Foreskin keratinocyte (primary cell): ENCODE measurements around the gene TM9SF4.

GRCh38 chr20:31686172-31686648 is 36.5 kb downstream of the BCL2L1 start:
- RAMPAGE, total RNA, result no peak

DNA sequence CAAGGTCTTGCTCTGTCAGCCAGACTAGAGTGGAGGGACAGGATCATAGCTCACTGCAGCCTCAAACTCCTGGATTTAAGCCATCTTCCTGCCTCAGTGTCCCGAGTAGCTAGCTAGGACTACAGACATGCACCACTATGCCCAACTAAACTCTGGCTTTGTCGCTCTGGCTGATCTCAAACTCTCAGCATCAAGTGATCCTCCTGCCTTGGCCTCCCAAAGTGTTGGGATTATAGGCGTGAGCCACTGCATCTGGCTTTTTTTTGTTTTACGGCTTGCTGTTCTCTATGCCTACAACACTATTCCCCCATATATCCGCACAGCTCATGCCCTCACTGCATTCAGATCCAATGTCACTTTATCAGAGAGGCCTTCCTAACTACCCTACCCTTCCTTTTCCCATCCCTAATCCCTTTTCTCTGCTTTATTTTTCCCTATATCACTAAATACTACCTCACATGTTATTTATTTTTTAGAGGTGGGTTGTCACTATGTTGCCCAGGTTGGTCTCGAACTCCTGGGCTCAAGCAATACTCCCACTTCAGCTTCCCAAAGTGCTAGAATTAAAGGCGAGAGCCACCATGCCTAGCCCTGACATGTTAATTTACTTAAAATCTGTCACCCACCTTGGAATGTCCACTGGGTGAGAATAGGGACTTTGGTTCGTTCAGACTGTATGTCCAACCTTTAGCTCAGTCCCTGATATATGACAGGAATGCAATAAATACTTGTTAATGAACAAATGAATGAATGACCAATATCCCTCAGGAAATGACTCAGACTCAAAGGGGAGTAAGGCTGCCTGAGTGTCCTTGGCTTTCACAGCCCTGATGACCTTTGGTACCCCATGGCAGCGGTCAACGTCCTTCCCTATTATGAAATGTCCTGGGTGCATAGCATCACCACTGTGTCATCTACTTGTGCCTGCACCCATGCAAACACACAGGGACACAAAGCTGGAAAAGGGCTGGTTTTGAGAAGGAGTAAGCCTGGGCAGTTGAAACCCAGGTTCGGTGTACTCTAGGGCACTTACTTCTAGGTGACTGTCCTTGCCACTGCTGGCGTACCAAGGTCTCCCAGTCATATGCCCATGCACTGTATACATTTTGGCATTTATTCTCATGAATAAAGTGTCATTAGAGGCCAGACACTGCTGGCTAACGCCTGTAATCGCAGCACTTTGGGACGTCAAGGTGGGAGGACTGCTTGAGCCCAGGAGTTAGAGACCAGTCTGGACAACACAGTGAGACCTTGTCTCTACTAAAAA is 26.7 kb downstream of the BCL2L1 start:
- RAMPAGE, total RNA, result no peak

- RAMPAGE, total RNA, result no peak
Measured at GRCh38 chr20:31698615-31699684, 23.7 kb downstream of the BCL2L1 start.

- RAMPAGE, total RNA, result no peak
Measured at GRCh38 chr20:31711638-31712496, 10.8 kb downstream of the BCL2L1 start.

DNA sequence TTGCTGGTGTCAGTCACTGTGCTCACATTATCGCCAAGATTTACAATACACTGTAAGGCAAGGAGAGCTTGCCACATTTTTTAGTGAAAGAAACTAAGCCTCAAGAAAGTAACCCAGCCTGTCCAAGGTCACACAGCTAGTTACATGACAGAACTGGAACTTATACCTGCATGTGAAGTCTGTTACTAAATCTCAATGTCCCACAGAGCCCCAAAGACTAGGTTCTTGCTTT is 2.1 kb downstream of the BCL2L1 start:
- RAMPAGE, total RNA, result no peak

GRCh38 chr20:31724060-31724307 is 1.3 kb upstream of the BCL2L1 start:
- RAMPAGE, total RNA, result no peak

DNA sequence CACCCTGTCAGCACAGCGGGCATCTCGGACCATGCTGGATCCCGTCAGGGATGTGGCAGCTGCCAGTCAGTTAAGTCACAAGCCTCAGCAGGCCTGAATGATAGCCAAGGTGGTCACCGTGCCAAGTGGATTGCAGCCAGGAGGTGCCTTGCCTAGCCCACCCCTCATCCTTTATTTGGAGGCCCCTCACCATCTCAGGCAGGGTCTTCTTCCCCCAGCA is 7.3 kb upstream of the MYLK2 start:
- RAMPAGE, total RNA, result no peak

DNA sequence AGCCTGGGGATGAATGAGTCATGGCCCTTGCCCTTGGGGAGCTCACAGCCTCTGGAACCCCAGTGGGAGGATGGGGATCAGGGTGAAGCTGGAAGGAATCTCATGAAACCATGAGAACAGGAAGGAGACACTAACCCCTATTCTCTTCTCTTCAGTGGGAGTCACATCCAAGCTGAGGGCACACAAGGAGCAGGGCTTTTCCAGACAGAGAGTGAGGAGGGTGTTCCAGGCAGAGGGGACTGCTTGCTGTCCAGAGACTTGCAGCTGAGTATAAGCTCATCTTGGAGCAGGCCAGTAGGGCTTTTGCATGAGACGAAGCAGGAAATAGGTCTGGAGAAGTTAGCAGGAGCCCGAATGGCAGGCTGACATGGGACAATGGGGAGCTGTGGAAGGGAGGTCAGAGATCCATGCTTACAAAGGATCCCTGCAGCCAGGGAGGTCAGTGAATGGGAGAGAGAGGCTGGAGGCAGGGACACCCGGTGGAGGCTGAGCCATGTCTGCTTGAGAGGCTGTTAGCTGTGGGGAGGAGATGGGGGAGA is 7.4 kb downstream of the FOXS1 start:
- RAMPAGE, total RNA, result no peak

GRCh38 chr20:31842337-31843637 is 2.6 kb downstream of the FOXS1 start:
- RAMPAGE, total RNA, result no peak

DNA sequence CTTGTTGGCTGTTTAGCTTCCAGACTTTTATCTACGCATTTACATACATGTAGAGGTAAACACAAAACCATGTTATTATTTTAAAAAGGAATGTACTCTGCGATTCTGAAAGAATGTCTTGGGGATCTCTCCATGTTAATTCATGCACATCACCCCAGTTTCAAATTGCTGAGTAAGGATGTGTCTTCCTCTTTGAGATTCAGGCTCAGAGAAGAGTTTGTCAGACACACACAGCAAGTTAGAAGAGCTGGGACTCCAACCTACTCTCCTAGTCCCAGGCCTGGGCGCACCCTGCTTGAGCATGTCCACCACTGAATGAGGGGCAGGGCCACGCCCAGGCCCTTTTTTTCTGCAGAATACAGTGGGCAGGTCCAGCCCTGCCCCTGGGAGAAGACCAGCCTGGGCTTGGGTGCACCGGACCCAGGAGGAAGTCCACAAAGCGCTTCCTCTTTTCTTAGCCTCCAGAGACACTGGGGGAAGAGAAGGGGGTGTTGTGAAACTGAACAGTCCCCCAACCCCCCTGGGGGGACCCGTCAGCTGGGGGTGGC is 11.9 kb upstream of the HCK start:
- RAMPAGE, total RNA, result no peak

- RAMPAGE, total RNA, result no peak
Measured at GRCh38 chr20:32070547-32071281, 18.7 kb downstream of the HCK start.

GRCh38 chr20:32109271-32109869 is at the start of gene TM9SF4:
TSS of gene TM9SF4 (plus strand) at chr20:32109714.
- RAMPAGE, total RNA, result start-site peak on the plus strand at chr20:32109722-32109737, 108 and 216 reads in 2 replicates

- RAMPAGE, total RNA, result no peak
Measured at GRCh38 chr20:32190036-32190838, 17.3 kb downstream of the PLAGL2 start.

DNA sequence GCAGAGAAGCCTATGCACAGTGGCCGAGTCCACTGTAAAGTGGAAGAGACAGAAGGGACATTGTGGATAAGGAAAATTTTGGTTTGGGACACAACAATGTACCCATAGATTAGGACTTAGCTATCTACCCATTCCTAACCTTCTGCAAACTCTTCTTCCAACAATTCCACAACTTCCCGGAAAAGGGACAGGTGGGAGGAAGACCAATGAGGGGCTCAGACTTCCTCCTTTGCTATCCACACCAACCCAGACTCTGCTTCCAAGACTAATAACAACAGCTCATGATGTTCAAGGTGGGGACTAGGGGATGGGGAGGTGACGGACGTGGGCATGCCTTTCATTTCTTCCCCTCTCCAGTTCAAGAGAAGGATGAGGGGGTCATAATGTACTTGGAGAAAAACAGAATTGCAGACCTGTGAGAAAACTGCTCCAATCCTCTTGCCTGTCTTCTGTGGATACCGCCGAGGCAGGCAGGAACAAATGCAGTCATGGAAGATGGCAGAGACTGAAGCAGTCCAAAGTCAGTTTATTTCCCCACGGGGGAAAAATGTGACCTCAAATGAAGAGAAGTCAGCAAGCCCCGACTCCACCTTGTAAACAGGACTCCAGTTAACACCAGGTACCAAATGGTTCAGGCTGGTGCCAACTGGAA is 12.3 kb downstream of the PLAGL2 start:
- RAMPAGE, total RNA, result no peak

DNA sequence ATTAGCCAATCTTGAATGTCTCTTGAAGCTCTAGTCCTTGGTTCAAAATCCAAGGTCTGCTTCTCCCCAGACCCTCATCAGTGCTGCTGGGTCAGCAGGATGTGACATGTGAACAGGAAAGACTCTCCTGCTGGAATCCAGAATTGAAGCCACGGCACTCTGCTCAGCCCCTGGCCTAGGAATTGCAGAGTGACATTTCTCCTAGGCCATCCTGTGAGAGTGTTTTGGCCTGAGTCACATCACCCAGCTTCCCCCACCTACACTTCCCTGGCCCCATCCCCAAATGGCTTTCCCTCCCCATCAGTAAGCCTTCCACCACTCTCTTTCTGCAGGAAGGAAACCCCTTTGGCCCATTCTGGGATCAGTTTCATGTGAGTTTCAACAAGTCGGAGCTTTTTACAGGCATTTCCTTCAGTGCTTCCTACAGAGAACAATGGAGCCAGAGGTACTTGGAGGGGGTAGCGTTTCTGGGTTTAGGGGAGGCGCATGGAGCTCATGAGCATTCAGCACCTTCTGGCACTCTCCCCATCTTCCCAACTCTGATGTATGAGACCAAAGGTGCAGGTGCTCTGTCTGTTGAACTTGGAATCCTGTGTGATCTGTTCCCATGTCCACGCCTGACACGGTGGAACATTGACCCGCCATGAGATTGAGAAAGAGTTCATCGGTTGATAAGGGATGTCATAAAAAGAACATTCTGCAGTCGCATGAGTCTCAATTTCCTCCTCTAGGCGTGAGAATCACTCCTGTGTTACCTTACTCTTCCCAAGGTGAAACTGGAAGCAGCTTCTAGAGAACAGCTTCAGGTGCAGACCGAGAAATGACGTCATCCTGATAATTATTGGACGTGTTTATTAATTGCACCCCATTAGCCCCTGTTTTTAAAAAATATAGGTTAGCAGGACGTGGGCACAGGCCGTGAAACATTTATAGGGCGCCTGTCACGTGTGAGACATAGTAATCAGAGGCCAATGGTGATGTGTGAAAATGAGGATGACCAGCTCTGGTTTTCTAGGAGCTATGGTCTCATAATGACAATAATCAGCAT is 8.9 kb downstream of the POFUT1 start:
- RAMPAGE, total RNA, result no peak

DNA sequence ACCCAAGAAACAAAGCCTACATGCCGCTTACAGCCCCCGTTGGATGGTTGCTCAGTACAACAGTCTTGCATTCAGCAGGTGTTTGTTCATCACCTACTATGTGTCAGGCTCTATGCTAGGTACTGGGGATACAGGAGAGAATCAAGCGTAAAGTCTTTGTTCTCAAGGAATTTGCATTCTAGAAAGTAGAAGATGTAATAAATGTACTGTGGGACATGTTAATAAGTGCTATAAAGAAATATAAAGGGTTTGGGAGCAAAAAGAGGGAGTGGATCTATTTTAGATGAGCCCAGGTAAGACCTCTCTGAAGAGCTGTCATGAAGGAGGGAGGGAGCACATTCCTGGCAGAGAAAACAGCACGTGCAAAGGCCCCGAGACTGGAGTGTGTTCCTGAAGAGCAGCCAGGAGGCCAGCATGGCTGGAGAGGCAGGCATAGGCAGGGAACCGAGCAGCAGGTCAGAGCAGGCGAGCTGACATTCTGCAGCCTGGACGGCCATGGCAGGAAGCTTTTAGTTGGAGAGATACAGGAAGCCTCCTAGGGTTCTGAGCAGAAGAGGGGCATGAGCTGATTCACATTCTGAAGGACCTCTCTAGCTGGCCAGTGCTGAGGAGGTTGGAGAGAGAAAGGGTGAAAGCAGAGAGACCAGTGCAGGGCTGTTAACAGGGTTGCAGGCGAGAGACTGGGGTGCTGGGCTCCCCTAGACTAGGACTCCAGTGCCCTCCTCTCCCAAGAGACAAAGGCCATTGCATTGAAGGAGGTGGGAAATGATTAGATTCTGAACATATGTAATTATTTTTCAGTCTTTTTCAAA is 29.6 kb downstream of the POFUT1 start:
- RAMPAGE, total RNA, result no peak

GRCh38 chr20:32310280-32311147 is 33.1 kb downstream of the KIF3B start:
- RAMPAGE, total RNA, result no peak

DNA sequence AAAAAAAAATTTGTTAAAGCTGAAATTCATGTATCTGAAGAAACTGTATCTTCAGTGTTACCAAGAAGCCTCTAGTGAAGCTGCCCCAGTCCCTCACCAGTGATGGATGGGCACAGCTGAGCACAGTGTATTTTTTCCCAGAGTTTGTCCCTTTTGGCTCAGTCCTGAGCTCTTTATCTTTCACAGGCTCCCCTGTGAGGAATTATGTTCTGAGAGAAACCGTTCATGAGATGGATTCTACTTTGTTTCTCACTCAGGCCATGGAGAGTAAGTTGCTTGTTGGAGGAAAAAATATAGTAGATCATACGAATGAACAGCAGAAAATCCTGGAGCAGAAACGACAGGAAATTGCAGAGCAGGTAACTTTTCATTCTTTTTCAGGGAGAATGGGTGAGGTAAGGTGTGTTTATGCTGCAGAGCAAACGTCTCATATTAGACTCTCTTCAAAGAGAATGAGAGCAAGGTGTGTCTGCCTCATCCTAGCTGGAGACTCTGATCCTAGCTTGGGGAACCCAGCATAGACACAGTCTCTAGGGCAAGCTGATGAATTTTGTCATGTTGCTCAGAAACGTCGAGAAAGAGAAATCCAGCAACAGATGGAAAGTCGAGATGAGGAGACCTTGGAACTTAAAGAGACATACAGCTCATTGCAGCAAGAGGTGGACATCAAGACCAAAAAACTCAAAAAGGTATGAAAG is 38.7 kb downstream of the KIF3B start:
- RAMPAGE, total RNA, result no peak

- RAMPAGE, total RNA, result no peak
Measured at GRCh38 chr20:32333956-32334964, 23.9 kb upstream of the ASXL1 start.

- RAMPAGE, total RNA, result no peak
Measured at GRCh38 chr20:32357696-32357922, 522 bp upstream of the ASXL1 start.